Zone of skin (tissue), 1 donor: ENCODE results near the genes GGTA1, OR1N1, OR1L1 and RC3H2.

- RRBS, result no CpG with 5 or more reads among the region's 5 CpGs
Observed at GRCh38 chr9:121450011-121450716, 49.5 kb downstream of the GGTA1 start.

GRCh38 chr9:121499635-121500497, at the start of gene GGTA1:
GGTA1 (minus strand) TSS chr9:121499844.
- RRBS, result 2% methylated on average over 38 of the region's 71 CpGs

GRCh38 chr9:121601079-121601613, 50.3 kb upstream of the DAB2IP start:
- RRBS, result no CpG with 5 or more reads among the region's 3 CpGs

DNA sequence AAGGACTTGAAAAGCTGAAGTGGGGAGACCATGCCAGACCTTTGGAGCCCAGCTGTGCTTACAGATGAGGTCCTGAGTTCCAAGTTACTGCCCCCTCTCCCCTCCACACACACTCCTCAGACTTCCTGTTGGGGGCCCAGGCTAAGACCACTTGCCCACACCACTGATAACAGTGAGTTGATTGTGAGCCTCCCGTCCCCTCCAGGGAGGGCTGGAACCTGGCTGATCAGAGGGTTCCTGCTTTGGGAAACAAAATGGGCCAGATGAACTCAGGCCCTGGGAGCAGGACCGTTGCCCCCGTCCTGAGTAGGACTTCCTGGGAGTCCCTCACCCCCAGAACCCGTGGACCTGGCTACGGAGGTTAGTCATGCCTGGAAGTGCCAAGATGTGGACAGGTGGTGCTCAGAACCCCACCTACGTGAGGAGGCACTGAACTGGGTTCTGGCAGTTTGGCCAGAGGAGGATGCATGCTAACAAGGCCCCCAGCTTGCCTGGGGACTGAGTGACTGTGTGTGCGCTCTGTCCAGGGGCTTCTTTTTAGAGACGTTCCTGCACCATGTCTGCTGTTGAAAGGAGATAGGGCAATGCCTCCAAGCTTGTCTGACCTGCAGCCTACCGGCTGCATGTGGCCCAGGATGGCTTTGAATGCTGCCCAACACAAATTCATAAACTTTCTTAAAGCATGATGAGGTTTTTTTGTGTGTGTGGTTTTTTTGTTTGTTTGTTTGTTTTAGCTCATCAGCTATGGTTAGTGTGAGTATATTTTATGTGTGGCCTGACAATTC, 1.9 kb upstream of the DAB2IP start:
- RRBS, result no CpG with 5 or more reads among the region's 9 CpGs

DNA sequence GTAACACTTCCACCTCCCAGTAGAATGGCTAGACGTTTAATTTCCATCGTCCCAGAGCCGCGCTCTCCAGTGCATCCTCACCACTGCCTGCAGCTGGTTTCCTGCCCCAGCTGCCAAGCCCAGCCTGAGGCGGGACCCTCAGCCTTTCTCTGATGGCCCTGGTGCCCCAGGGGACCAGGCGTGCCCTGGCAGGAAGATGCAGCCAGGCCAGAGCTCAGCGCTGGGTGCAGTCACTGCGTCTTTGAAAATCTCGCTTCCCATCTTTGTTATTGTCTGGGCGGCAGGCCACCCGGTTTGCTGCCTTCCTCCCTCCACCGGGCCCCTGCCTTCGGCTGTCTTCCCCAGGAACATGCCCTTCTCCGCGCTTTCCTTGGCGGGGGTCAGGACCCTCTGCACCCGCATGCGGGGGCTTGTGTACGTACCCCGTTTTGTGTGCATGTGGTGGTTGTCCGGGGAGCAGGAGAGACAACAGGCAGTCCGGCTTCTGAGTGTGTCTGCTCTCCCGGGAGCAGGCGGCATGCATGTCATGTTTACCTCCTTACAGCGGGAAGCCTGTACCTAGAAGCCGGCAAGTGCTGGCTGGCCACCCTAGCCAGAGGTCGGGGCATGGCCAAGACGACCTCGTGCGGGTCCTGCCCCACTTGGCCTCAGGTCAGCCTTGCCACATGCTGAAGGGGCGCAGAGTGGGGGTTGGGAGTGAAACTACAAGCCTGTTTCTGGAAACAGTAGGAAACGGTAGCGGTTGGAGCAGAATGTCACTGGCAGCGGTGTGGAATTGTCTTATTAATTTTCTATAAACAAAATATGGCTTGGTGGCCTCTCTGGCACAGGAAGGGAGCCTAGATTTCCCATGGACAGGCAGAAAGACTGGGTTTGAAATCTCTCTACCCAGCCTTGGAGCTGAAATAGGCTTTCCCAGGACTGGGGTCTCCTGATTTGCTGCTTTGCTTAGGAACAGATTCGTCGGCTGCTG, 49.6 kb downstream of the DAB2IP start:
- RRBS, result 6% methylated on average over 7 of the region's 36 CpGs

GRCh38 chr9:121702833-121703398, 51.5 kb downstream of the DAB2IP start:
- RRBS, result no CpG with 5 or more reads among the region's 3 CpGs

GRCh38 chr9:121913992-121914668, 179.0 kb downstream of the TTLL11 start:
- RRBS, result no CpG with 5 or more reads among the region's 8 CpGs

DNA sequence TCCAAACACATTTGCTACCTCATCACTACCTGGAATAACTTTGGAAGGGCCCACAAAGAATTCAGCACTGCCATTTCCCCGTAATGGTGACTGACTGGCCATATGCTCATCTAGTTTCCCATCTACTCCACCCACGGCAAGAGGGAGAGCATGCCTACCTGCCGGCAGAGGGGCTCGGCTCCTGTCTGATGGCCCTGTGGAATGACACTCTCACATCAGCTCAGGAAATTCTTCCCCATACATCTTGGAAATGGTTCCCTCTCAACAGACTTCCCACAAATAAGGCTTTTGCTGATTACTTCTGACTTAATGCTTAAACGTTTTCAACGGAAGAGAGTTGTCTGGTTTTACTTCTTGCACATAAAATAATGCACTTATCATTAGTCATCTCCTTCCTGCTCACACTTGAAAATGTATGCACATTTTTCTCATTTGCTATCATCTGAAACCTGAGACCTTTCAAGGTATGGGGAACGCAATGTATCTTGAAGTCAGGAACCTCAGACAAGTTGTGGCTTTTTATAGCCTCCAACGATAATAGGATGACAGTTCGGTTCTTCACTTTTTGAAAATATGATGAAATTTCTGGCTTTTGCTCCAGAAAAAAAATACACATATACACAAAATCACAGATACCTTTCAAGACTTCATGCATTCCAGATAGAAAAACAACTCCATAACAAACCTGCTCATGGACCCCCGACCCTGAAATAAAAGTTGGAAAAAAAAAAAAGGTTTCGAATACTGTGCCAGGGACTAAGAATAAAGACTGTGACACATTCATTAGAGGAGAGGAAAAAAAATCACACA, 129.5 kb downstream of the TTLL11 start:
- RRBS, result no CpG with 5 or more reads among the region's 11 CpGs

DNA sequence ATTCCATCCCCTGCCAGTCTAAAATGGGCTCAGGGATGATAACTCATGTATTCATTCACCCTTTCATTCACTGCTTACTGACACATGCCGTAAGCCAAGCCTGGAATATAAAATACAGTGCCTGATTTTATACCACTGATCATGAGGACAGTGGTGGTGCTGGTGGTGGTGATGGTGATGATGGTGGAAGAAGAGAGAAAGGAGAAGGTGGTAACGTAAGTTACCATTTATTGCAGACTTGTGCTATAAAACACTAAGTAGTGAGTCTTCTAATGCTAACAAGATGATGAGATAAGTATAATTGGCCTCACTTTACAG, 1.3 kb downstream of the TTLL11 start:
- RRBS, result no CpG with 5 or more reads among the region's 2 CpGs

DNA sequence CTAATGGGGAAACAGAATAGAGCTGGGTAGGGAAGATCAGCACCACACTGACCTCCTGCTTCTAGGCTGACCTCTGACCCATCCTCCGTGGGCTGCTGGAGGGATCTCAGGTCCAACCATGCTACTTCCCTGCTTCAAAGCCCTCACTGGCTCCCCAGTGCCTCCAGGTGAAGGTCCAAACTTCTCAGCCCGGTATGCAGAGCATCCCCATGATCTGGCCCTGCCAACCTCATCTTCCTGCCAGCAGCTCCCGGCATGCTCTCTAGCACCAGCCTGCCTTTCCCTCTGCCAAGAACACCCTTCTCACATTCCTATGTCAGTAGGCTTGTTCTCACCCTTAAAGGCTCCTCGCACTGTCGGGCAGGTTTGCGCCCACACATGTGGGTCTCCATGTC, 28.4 kb downstream of the NDUFA8 start:
- RRBS, result 9% methylated on average over 2 of the region's 6 CpGs

GRCh38 chr9:122527077-122527601, at the start of gene OR1N1:
OR1N1 (minus strand) TSS chr9:122527293.
- RRBS, result no CpG with 5 or more reads among the region's 4 CpGs

DNA sequence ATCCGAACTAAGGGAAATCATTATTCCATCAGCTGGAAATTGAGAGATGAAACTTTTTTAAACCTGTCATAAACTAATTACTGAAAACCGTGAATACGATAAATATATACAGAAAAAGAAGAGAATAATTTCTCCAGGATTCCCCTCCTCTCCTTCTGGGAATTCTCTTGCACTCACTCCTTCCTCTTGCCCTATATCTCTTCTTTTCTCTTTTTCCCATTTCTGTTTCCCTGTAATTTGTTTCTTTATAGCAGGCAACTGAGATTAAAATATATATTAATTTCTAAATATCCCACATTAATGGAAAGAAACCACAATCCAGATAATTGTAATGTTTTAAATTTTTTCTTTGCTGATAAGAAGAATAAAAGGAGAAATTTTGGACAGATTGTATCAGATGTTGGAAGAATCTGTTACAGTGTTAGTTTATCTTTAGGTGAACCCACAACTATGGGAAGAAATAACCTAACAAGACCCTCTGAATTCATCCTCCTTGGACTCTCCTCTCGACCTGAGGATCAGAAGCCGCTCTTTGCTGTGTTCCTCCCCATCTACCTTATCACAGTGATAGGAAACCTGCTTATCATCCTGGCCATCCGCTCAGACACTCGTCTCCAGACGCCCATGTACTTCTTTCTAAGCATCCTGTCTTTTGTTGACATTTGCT, at the start of gene OR1L1:
TSS of gene OR1L1 (plus strand) at position 451 of the 667 bp plus-strand sequence.
- RRBS, result no CpG with 5 or more reads among the region's 8 CpGs

GRCh38 chr9:122879855-122880416, 25.2 kb downstream of the RC3H2 start:
- RRBS, result no CpG with 5 or more reads among the region's 3 CpGs

DNA sequence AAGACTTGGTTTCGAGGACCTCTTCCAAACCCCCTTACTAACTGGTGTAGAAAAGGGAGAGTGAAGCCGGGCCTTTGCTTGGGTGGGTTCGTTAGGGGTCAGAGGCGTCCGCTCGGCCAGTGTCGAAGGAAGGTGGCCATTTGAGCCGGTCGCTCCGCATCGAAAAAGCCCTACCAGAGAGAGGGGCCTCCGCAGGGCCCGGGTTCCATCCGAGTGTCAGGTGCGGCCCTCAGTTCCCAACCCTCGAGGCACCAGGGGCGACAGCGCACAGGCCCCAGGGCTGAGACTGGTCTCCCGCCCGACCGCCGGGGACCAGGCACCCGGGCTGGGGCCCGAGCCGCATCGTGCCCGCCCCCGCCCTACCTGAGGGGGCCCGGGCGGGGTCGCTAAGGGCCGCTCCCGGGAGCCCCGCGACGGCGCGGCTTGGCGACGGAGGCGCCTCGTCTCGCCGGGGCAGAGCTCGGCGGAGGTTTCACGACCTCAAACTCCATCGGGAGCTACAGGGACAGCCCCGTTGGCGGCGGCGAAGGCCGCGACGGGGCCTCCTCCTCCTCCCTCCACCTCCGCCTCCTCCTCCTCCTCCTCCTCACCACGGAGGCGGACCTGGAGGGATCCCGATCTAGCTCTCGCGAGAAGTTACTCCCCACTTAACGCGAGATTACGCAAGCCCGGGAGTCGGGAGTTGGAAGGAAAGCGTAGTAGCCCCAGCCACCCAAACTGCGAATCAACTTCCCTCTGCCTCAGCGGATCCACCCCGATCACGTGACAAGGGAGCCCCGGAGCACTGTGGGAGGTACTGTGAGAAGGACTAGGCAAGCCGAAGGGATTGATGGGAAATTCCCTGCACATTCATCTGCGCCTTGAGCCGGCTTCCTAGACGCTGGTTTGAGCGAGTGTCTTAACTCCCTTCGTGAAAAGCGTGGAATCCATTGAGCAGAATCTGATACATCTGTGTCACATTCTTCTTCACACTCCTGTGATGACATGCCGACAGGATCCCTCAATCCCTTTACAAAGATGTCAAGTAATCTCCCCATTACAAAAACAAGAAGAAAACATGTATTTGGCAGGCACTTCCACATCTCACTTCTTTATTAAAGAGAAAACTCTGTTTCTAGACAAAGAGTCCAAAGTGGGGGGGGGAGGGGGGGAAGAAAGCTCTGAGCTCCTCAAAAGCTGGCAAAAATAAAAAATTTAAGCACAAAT, at the start of gene RC3H2:
TSS of gene RC3H2 (minus strand) at position 613 of the 1,206 bp plus-strand sequence.
- RRBS, result 1% methylated on average over 44 of the region's 80 CpGs

GRCh38 chr9:123034196-123034623, 743 bp downstream of the GPR21 start:
- RRBS, result no CpG with 5 or more reads among the region's 5 CpGs

DNA sequence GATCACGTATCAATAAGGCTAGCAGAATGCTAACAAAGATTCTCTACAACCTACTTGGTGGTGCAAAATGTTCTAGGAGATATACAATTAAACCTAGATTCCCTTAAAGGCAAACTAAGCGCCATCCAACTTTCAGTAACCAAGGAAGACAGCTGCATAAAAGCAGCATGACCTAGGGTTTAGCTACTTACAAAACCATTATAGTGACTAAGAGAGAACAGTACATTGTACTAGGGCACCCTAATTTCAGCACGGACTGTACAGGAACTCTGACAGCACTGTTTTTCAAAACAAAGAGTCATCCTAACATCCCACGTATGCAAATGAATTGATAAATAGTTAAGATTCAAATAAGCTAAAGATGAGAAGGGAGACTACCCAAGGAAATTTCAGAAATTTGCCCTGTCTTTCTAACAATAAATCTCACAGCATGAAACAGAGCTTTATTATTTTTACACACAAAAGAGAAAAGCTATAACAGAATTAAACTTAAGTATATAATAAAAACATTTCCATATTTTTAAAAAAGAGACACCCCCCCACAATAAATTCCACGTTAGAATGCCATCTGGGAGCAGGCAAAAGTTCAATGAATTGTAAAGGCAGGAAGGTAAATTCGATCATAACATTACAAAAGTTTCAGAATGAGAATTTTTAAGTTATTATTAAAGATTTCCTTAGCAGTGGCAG, 29.9 kb downstream of the STRBP start:
- RRBS, result no CpG with 5 or more reads among the region's 6 CpGs

- RRBS, result no CpG with 5 or more reads among the region's 8 CpGs
Observed at GRCh38 chr9:123356385-123356601, 296 bp downstream of the CRB2 start.

GRCh38 chr9:123364517-123364850, 8.5 kb downstream of the CRB2 start:
- RRBS, result no CpG with 5 or more reads among the region's 6 CpGs

DNA sequence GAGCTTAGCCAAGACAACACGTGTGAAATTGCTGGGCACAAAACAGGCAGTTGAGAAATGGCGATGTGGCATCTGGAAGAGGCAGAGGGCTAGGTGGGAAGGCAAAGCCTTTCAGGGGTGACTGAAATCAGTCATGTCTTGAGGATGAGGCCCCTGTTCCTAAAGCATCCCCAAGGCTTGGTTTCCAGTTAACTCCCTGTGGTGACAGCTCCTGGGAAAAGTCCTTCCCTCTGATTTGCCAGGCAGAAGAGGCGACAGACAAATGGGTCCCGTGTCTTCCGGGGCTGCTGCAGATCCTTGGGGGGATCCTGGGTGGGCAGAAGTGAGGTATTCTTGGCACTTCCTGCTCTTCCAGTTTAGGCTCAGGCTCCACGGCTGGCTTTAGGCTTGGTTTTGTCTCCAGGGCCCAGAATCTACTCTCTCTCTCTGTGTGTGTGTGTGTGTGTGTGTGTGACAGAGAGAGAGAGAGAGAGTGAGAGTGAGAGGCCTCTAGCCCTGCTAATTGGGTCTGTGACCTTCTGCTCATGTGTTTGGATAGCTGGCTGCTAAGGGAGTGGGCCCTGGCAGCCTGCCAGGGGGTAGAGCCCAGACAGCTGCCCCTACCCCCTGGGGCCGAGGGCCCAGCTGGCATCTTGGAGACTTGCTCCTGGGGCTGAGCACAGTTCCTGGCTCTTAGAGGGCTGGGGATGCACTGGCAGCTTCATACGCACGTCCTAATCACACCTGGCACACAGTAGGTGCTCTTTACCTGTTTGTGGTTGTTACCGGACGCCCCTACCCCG, 39.2 kb downstream of the CRB2 start:
- RRBS, result no CpG with 5 or more reads among the region's 12 CpGs

- RRBS, result no CpG with 5 or more reads among the region's 4 CpGs
Observed at GRCh38 chr9:123511993-123512229, 155.9 kb downstream of the CRB2 start.